ENCODE measurements around a stretch of chr2.

DNA sequence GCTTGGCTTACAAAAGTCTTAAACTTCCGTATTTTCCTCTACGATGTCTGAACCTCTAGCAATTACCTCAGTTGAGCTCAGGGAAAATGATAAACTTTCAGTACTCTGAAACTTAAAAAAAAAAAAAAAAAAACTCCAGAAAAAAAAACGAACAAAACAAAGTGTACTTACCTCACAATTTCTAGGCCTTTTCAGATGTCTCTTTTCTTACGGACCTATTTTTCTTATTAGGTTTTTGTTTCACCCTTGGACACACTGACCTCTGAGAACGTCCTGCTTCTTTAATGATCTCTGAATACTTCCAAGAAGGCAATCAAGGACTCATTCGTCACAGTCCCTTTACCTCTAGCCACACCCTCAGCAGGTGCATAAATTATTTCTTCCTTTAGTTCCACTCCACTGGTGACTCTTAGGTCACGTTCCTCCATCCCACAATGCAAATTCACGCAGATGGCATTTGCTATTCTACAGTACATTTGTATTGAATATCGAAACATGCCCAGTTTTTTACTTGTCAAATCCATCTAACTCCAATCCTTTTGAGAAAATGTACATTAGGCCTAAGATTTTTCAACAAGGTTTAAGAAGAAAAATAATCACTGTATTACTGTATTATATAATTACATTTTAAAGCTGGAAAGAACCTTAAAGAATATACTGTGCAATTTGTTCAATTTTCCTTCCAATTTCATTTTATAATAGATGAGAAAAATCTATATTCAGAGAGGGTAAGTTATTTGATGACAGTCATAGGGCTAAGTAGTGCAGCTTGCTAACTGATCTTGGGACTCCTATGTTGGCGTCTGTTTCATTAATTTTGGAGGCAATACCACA lies 21.8 kb downstream of the PELI1 start:
- RAMPAGE, long total RNA: no peak
- RRBS: no CpG with 5 or more reads among the region's 10 CpGs
PRO-cap:
- standard: no peak
- CoPRO, capped RNA only, 2 experiments: no peak in any of the 2 experiments
- CoPRO, capped and uncapped RNA, 2 experiments: no peak in any of the 2 experiments
- CoPRO, uncapped RNA only, 2 experiments: no peak in any of the 2 experiments
CAGE:
- cytosol, long polyA plus RNA: no peak
- long polyA plus RNA: no peak
- nucleolus, long total RNA: no peak
- nucleus, long polyA plus RNA: no peak

DNA sequence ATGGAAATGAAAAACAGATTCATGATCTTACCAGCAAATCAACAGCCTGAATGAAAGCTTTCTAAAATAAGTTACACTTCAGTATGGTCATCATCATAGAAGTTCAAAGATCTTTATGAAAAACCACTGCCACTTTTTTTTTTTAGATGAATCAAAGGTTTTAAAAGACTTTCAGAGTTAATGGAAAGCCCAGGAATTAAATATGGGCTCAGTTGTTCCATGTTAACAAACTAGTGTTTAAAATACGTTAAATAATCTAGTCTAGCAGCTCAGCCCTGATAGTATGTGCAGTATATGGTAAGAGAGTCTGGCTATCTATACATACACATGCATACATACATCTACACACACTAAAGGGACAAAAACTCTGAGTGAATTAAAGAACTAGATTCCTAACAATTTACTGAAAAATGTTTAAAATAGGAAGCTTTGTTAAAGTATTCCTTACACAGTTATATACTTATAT lies 8.1 kb downstream of the PELI1 start:
- RAMPAGE, long total RNA: no peak
- RRBS: no CpG with 5 or more reads among the region's 1 CpG
PRO-cap:
- standard: no peak
- CoPRO, capped RNA only, 2 experiments: no peak in any of the 2 experiments
- CoPRO, capped and uncapped RNA, 2 experiments: no peak in any of the 2 experiments
- CoPRO, uncapped RNA only, 2 experiments: no peak in any of the 2 experiments
CAGE:
- cytosol, long polyA plus RNA: no peak
- long polyA plus RNA: no peak
- nucleolus, long total RNA: no peak
- nucleus, long polyA plus RNA: no peak

DNA sequence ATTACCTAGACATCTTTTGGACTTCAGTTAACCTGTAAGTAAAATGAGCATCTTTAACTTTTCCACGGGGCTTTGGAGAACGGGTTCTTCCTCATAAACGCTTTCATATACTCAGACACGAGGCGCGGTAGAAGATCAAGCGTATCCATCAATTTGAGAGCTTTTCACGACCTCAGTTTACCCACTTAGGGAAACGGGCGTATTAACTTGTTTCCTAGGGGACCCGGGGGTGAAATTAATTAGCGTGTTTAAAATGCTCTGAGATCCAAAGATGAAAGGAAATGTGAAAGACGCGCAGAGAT lies 956 bp downstream of the PELI1 start:
- RAMPAGE, long total RNA: no peak
- RRBS: no CpG with 5 or more reads among the region's 14 CpGs
PRO-cap:
- standard: no peak
- CoPRO, capped RNA only, 2 experiments: no peak in any of the 2 experiments
- CoPRO, capped and uncapped RNA, 2 experiments: no peak in any of the 2 experiments
- CoPRO, uncapped RNA only, 2 experiments: no peak in any of the 2 experiments
CAGE:
- cytosol, long polyA plus RNA: no peak
- long polyA plus RNA: no peak
- nucleolus, long total RNA: no peak
- nucleus, long polyA plus RNA: no peak

DNA sequence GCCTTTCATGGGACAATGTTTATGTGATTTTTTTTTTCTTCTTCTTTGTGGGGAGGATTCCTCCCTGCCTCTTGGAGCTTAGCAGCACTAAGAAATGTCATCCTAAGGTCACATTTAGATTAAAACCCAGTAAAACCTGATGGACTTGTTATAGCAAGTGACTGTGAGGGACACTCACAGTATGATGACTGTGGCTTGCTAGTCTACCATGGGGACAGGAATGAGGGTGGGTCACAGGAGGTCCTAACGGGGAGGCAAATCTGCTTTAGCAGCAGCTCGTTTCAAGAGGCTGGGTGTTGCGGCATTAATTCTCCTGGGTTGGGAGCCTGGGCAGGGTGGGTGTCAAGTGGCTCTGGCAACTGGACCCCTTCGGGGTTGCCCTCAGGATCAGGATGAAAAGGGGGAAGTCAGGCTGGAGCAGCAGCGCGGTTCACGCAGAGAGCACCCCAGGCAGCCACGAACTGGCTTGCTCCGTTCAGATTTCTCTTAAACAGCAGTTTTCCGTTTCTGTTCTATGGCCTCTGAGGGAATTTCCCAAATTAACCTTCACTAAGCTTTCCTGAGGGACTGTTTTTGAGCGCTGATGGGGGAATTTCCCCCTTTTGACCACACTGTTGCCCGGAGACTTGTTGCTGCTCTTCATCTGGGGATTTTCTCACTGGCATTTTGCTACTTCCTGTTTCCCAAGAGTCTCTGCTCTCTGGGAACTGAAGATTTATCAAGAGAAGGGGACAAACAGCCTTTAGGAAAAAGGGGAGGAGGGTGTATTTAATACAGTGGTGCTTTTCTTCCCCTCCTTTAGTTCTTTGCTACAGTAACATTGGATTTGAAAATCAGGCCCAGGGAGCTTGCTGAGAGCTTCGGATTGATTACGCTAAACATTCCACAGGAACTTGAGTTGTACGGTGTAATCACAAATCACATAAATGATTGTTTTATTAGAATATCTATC lies 59.9 kb upstream of the PELI1 start:
- RAMPAGE, long total RNA: no peak
- RRBS: no CpG with 5 or more reads among the region's 15 CpGs
PRO-cap:
- standard: no peak
- CoPRO, capped RNA only, 2 experiments: no peak in any of the 2 experiments
- CoPRO, capped and uncapped RNA, 2 experiments: no peak in any of the 2 experiments
- CoPRO, uncapped RNA only, 2 experiments: no peak in any of the 2 experiments
CAGE:
- cytosol, long polyA plus RNA: no peak
- long polyA plus RNA: no peak
- nucleolus, long total RNA: no peak
- nucleus, long polyA plus RNA: no peak

DNA sequence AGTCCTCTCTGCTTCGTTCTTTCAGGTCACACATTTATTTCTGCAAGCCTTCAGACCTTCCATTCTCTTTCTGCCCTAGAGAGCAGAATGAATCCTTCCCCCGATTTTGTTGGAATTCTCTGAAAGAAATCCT lies 399 bp upstream of the LGALSL start:
- RAMPAGE, long total RNA: no peak
- RRBS: no CpG with 5 or more reads among the region's 2 CpGs
PRO-cap:
- standard: no peak
- CoPRO, capped RNA only, 2 experiments: no peak in any of the 2 experiments
- CoPRO, capped and uncapped RNA, 2 experiments: no peak in any of the 2 experiments
- CoPRO, uncapped RNA only, 2 experiments: no peak in any of the 2 experiments
CAGE:
- cytosol, long polyA plus RNA: no peak
- long polyA plus RNA: no peak
- nucleolus, long total RNA: no peak
- nucleus, long polyA plus RNA: no peak

DNA sequence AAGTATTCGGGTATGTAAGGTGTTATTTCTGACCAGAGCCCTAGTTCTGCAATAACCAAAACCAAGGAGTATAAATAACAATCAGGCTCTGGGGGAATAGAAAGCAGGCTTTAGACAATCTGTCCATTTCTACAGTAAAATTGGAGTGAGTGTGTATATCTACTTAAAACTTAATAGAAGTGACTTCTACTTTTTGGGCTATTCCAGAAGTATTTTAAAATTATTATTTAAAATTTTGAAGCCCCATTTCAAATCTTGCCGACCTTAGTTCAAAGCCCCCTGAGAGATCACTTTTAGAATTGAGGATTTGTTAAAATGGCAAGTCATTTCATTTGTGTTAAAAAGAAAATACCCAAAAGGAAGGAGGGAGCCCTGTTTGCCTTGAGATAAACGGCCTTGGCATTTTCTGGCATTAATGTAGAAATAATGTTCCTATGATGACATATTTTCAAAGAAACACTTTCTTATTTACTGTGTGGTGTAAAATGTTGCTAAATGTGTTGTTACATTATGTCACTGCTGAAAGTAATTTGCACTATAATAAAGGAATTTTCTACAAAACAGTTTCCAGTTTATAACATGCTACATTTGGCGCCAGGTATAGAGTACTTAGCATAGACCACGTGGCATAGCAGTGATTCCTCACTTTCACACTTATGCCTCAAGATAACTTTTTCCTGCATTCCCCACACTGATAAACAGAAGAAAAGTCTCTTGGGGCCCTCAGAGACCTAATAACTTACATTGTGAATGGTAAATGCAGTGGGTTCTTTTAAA lies 7.0 kb downstream of the LGALSL start:
- RAMPAGE, long total RNA: no peak
- RRBS: no CpG with 5 or more reads among the region's 5 CpGs
PRO-cap:
- standard: no peak
- CoPRO, capped RNA only, 2 experiments: no peak in any of the 2 experiments
- CoPRO, capped and uncapped RNA, 2 experiments: no peak in any of the 2 experiments
- CoPRO, uncapped RNA only, 2 experiments: no peak in any of the 2 experiments
CAGE:
- cytosol, long polyA plus RNA: no peak
- long polyA plus RNA: no peak
- nucleolus, long total RNA: no peak
- nucleus, long polyA plus RNA: no peak

- RAMPAGE, long total RNA: no peak
- RRBS: no CpG with 5 or more reads among the region's 2 CpGs
PRO-cap:
- standard: no peak
- CoPRO, capped RNA only, 2 experiments: no peak in any of the 2 experiments
- CoPRO, capped and uncapped RNA, 2 experiments: no peak in any of the 2 experiments
- CoPRO, uncapped RNA only, 2 experiments: no peak in any of the 2 experiments
CAGE:
- cytosol, long polyA plus RNA: no peak
- long polyA plus RNA: no peak
- nucleolus, long total RNA: no peak
- nucleus, long polyA plus RNA: no peak
Observed at GRCh38 chr2:64462048-64462425, 8.1 kb downstream of the LGALSL start.

GRCh38 chr2:64522767-64523324 lies 1.3 kb upstream of the AFTPH start:
- RAMPAGE, long total RNA: no peak
- RRBS: no CpG with 5 or more reads among the region's 11 CpGs
PRO-cap:
- standard: no peak
- CoPRO, capped RNA only, 2 experiments: no peak in any of the 2 experiments
- CoPRO, capped and uncapped RNA, 2 experiments: no peak in any of the 2 experiments
- CoPRO, uncapped RNA only, 2 experiments: no peak in any of the 2 experiments
CAGE:
- cytosol, long polyA plus RNA: no peak
- long polyA plus RNA: no peak
- nucleolus, long total RNA: no peak
- nucleus, long polyA plus RNA: no peak

DNA sequence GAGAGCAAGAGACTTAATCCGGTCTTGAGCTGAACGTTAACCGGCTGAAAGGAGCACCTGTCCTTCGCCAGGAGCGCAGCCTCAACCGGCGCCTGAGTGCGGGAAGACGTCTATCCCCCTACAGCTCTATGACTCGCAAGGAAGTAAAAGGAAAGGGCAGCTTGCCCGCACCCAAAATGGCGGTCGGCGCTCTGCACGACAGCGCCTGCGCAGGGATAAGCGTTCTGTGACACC lies 222 bp upstream of the AFTPH start:
- RAMPAGE, long total RNA: no peak
- RRBS: no CpG with 5 or more reads among the region's 18 CpGs
PRO-cap:
- standard: bidirectional peak, plus-strand start outside the sequence, minus-strand start at position 114 of the sequence
- CoPRO, capped RNA only, 2 experiments: peak in 2 of 2 experiments; most common minus-strand start position 114 of the sequence (in 2)
- CoPRO, capped and uncapped RNA, 2 experiments: peak in 2 of 2 experiments; most common minus-strand start position 114 of the sequence (in 2)
- CoPRO, uncapped RNA only, 2 experiments: no peak in any of the 2 experiments
CAGE:
- cytosol, long polyA plus RNA: no peak
- long polyA plus RNA: no peak
- nucleolus, long total RNA: no peak
- nucleus, long polyA plus RNA: no peak

GRCh38 chr2:64528403-64529113 lies 4.4 kb downstream of the AFTPH start:
- RAMPAGE, long total RNA: no peak
PRO-cap:
- standard: no peak
- CoPRO, capped RNA only, 2 experiments: no peak in any of the 2 experiments
- CoPRO, capped and uncapped RNA, 2 experiments: no peak in any of the 2 experiments
- CoPRO, uncapped RNA only, 2 experiments: no peak in any of the 2 experiments
CAGE:
- cytosol, long polyA plus RNA: no peak
- long polyA plus RNA: no peak
- nucleolus, long total RNA: no peak
- nucleus, long polyA plus RNA: no peak

DNA sequence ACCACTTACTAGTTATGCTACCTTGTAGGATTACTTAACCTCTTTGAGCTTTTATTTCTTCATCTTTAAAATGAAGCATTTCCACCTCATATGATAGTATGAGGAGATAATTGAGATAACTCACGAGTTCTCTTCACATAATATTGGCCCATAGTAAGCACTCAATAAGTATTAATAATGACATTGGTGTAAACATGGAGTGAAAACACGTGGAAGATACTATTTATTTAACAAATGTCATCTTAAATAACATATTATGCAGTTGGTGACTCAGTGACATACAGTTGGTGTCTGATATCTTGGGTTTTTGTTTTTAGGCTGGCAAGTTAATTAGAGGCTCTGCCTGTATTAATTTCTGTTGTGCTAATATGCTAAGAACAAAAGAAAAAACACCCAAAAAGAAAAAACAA lies 16.9 kb downstream of the AFTPH start:
- RAMPAGE, long total RNA: no peak
- RRBS: no CpG with 5 or more reads among the region's 2 CpGs
PRO-cap:
- standard: no peak
- CoPRO, capped RNA only, 2 experiments: no peak in any of the 2 experiments
- CoPRO, capped and uncapped RNA, 2 experiments: no peak in any of the 2 experiments
- CoPRO, uncapped RNA only, 2 experiments: no peak in any of the 2 experiments
CAGE:
- cytosol, long polyA plus RNA: no peak
- long polyA plus RNA: no peak
- nucleolus, long total RNA: no peak
- nucleus, long polyA plus RNA: no peak

- RAMPAGE, long total RNA: no peak
- RRBS: no CpG with 5 or more reads among the region's 4 CpGs
PRO-cap:
- standard: no peak
- CoPRO, capped RNA only, 2 experiments: no peak in any of the 2 experiments
- CoPRO, capped and uncapped RNA, 2 experiments: no peak in any of the 2 experiments
- CoPRO, uncapped RNA only, 2 experiments: peak in 1 of 2 experiments; most common plus-strand start chr2:64551949 (in 1)
CAGE:
- cytosol, long polyA plus RNA: no peak
- long polyA plus RNA: no peak
- nucleolus, long total RNA: no peak
- nucleus, long polyA plus RNA: no peak
Observed at GRCh38 chr2:64551306-64552143, 27.4 kb downstream of the AFTPH start.

- RAMPAGE, long total RNA: no peak
- RRBS: no CpG with 5 or more reads among the region's 4 CpGs
PRO-cap:
- standard: no peak
- CoPRO, capped RNA only, 2 experiments: no peak in any of the 2 experiments
- CoPRO, capped and uncapped RNA, 2 experiments: no peak in any of the 2 experiments
- CoPRO, uncapped RNA only, 2 experiments: no peak in any of the 2 experiments
CAGE:
- cytosol, long polyA plus RNA: no peak
- long polyA plus RNA: no peak
- nucleolus, long total RNA: no peak
- nucleus, long polyA plus RNA: no peak
Observed at GRCh38 chr2:64651536-64651936, 2.2 kb downstream of the SERTAD2 start.

GRCh38 chr2:64655676-64656476 lies 2.2 kb upstream of the SERTAD2 start:
- RAMPAGE, long total RNA: no peak
- RRBS: no CpG with 5 or more reads among the region's 3 CpGs
PRO-cap:
- standard: no peak
- CoPRO, capped RNA only, 2 experiments: no peak in any of the 2 experiments
- CoPRO, capped and uncapped RNA, 2 experiments: no peak in any of the 2 experiments
- CoPRO, uncapped RNA only, 2 experiments: no peak in any of the 2 experiments
CAGE:
- cytosol, long polyA plus RNA: no peak
- long polyA plus RNA: no peak
- nucleolus, long total RNA: no peak
- nucleus, long polyA plus RNA: no peak

DNA sequence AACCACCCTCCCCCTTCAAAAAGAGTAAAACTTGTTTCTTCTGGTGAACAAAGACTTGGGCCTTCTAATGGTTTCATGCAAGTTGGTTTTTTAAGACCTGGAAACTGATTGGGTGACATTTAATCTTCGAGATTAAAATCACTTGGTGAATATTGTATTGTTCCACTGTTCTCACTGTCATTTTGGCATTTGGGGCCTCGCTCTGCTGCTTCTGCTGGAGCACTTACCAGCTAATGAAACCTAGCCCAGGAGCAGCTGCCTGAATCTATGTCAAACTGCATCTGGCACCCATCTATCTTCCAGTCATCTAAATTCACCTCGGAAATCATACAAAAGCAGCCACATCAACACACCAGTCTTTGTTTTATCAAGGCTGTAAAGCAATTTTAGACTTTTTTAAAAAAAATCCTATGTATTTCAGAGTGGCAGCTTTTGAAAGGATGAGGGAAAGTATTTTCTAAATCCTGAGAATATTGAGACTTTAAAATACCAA lies 26.0 kb upstream of the SERTAD2 start:
- RAMPAGE, long total RNA: no peak
- RRBS: no CpG with 5 or more reads among the region's 3 CpGs
PRO-cap:
- standard: no peak
- CoPRO, capped RNA only, 2 experiments: no peak in any of the 2 experiments
- CoPRO, capped and uncapped RNA, 2 experiments: no peak in any of the 2 experiments
- CoPRO, uncapped RNA only, 2 experiments: no peak in any of the 2 experiments
CAGE:
- cytosol, long polyA plus RNA: no peak
- long polyA plus RNA: no peak
- nucleolus, long total RNA: no peak
- nucleus, long polyA plus RNA: no peak

- RAMPAGE, long total RNA: no peak
- RRBS: 2% methylated on average over 25 of the region's 77 CpGs
PRO-cap:
- standard: bidirectional peak, plus-strand start at chr2:64751256, minus-strand start at chr2:64750973; bidirectional peak, plus-strand start at chr2:64751665, minus-strand start at chr2:64751325; bidirectional peak, plus-strand start at chr2:64752058, minus-strand start at chr2:64752028
- CoPRO, capped RNA only, 2 experiments: peak in 2 of 2 experiments; most common plus-strand start chr2:64751597 (in 2); most common minus-strand start chr2:64751196 (in 1)
- CoPRO, capped and uncapped RNA, 2 experiments: peak in 2 of 2 experiments; most common plus-strand start chr2:64751597 (in 2); most common minus-strand start chr2:64751300 (in 1)
- CoPRO, uncapped RNA only, 2 experiments: no peak in any of the 2 experiments
CAGE:
- cytosol, long polyA plus RNA: no peak
- long polyA plus RNA: no peak
- nucleolus, long total RNA: no peak
- nucleus, long polyA plus RNA: no peak
Observed at GRCh38 chr2:64751108-64752429, 97.9 kb upstream of the SERTAD2 start.

DNA sequence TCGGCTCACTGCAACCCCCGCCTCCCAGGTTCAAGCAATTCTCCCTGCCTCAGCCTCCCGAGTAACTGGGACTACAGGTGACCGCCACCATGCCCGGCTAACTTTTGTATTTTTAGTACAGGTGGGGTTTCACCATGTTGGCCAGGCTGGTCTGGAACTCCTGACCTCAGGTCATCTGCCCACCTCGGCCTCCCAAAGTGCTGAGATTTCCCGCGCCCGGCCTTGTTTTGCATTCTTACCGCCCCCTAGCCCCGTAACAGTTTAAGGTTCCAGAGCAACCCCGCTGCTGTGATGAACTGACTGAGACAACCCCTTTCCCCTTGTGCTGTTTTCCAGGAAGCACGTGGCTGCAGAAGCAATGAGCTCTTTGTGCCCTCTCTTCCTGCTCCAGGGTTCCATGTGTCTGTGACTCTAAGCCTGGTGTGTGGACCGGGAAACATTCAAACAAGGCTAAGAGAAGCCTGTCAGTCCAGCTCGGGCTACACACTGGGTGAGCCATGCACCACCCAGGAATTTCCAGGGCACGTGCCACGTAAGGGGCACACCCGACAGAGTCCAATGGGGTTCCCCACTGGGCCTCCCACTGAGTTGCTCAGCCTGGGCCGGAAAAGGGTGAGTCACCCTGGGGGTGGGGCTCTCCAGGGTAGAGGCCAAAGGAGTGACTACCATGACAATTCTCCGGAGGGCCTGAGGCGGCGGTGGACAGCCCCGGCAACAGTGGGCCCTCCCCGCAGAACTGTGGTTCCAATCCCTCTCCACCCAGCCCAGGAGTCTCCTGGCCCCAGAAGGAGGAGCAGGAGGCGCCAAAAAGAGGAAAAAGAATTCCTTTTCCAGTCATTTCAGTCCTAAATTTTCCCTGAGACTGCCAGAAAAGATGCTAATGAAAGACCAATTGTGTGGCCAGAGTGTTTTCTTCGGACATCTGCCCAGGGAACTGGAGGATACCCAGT lies 158.0 kb upstream of the SLC1A4 start:
- RAMPAGE, long total RNA: no peak
- RRBS: 4% methylated on average over 2 of the region's 26 CpGs
PRO-cap:
- standard: bidirectional peak, plus-strand start at position 673 of the sequence, minus-strand start at position 585 of the sequence
- CoPRO, capped RNA only, 2 experiments: peak in 2 of 2 experiments; most common plus-strand start position 673 of the sequence (in 2); most common minus-strand start position 585 of the sequence (in 1)
- CoPRO, capped and uncapped RNA, 2 experiments: no peak in any of the 2 experiments
- CoPRO, uncapped RNA only, 2 experiments: no peak in any of the 2 experiments
CAGE:
- cytosol, long polyA plus RNA: no peak
- long polyA plus RNA: no peak
- nucleolus, long total RNA: no peak
- nucleus, long polyA plus RNA: no peak

GRCh38 chr2:64860305-64860857 lies 128.8 kb upstream of the SLC1A4 start:
- RAMPAGE, long total RNA: no peak
- RRBS: no CpG with 5 or more reads among the region's 9 CpGs
PRO-cap:
- standard: no peak
- CoPRO, capped RNA only, 2 experiments: no peak in any of the 2 experiments
- CoPRO, capped and uncapped RNA, 2 experiments: no peak in any of the 2 experiments
- CoPRO, uncapped RNA only, 2 experiments: no peak in any of the 2 experiments
CAGE:
- cytosol, long polyA plus RNA: no peak
- long polyA plus RNA: no peak
- nucleolus, long total RNA: no peak
- nucleus, long polyA plus RNA: no peak

Data from K562 (cell line).